Monocyte (primary cell): ENCODE measurements around the gene TMC8.

GRCh38 chr17:77601532-77601962 lies 320.2 kb downstream of the SEPTIN9 start:
- PRO-cap, 2 experiments = no peak in any of the 2 experiments

GRCh38 chr17:77879495-77879845 lies 79.0 kb upstream of the TNRC6C start:
- PRO-cap, 2 experiments = peak in 1 of 2 experiments; most common minus-strand start chr17:77879762 (in 1)

DNA sequence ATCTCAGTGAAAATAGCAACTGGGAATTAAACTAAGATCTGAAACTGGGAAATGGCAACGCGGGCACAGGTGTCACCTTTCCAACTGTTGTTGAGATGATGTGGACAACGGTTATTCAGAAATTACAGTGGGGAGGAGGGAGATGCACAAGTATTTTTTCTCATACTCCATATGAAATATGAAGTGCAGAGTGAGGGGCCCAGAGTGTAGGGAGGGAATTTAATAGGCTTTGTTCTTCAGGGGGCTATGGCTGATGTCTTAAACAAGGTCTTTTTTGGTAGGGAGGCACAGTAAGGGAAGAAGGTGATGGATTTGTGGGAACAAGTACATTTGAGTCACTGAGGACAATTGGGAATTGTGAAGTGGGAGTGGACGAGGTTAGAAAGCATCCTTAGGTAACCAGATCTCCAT lies 6.1 kb downstream of the TNRC6C start:
- PRO-cap, 2 experiments = no peak in any of the 2 experiments

- PRO-cap, 2 experiments = no peak in any of the 2 experiments
Observed at GRCh38 chr17:78089374-78089792, 39.2 kb downstream of the TMC6 start.

DNA sequence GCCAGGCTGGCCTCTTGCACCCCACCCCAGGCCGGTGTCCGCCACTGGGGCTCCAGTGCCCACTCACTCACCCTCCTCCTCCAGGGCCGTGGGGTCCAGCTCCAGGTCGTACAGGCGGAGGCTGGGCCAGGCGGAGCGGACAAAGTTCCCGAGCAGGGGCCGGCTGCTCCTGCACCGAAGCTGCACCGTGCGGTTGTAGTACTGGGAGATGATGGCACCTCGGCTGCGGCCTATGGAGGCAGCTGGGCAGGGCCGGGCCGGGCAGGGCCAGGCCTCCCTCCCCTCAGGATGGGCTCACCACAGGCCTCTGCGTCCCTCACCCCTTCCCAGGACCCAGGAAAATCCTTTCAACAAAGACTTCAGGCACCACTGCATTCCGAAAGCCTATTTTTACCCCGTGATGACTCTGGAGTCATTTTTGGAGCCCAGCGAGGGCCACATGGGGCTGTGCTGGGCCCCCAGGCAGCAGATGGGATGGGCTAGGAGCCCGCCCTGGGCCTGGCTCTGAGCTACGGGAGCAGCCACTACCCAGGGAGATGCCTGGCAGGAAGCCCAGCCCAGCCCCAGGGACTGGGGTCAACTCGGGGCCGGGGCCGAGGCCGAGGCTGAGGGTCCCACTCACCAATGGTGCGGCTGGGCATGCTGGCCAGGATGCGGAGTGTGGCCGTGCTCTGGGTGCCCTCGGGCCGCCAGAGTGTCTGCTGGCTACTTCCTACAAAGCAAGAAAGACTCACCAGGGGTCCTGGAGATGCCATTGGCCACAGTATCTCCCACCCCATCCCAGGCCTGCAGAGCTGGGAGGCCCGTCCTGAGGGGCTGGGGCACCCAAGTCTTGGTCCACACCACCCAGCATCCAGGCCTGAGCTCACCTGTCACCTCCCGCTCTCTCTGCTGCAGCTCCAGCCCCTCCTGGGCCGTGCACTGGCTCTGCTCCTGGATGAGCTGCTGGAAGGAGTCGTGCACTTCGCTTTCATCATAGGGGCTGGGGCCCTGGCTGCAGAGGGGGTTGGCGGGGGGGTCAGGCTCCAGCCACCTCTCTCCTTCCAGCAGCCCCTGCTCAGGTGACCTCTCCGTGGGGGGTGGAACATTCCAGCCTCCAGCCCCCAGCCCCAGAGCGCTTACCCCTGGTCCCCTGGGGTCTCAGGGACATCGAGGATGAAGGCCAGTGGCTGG lies 2.5 kb downstream of the TMC6 start:
- PRO-cap, 2 experiments = no peak in any of the 2 experiments

GRCh38 chr17:78130525-78131153 lies at the start of gene TMC8:
TSS of gene TMC8 (plus strand) at chr17:78130771.
- PRO-cap, 2 experiments = peak in 1 of 2 experiments; most common plus-strand start chr17:78130806 (in 1); most common minus-strand start chr17:78130657 (in 1)

DNA sequence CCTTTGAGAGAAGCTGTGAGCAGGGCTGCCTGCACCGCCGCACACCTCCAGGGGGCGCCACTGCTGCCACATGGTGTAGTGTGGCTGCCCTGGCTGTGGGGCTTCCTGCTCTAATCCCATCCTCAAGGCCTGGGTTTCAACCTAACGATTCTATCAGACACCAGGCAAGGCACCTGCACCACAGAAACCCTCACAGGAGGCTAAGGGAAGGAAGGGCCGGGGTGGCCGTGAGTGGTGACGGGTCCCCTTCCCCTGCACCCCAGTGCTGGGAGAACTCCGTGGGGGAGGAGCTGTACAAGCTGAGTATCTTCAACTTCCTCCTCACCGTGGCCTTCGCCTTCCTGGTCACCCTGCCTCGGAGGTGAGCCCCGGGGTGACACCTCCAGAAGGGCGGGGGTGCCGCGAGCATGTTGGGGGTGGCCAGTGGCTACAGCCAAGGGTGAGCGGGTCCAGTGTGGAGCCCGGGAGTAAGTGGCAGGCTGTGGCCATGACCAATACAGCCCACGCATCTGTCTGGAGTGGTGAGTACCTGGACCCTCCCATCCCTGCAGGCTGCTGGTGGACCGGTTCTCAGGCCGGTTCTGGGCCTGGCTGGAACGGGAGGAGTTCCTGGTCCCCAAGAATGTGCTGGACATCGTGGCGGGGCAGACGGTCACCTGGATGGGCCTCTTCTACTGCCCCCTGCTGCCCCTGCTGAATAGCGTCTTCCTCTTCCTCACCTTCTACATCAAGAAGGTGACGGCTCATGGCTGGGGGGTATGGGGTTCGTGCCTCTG lies 7.1 kb downstream of the TMC8 start:
- PRO-cap, 2 experiments = no peak in any of the 2 experiments

- PRO-cap, 2 experiments = no peak in any of the 2 experiments
Observed at GRCh38 chr17:78169371-78170074, 1.1 kb downstream of the SYNGR2 start.

- PRO-cap, 2 experiments = no peak in any of the 2 experiments
Observed at GRCh38 chr17:78271415-78272509, 40.3 kb downstream of the TMEM235 start.

- PRO-cap, 2 experiments = no peak in any of the 2 experiments
Observed at GRCh38 chr17:78291989-78292265, 60.5 kb downstream of the TMEM235 start.

DNA sequence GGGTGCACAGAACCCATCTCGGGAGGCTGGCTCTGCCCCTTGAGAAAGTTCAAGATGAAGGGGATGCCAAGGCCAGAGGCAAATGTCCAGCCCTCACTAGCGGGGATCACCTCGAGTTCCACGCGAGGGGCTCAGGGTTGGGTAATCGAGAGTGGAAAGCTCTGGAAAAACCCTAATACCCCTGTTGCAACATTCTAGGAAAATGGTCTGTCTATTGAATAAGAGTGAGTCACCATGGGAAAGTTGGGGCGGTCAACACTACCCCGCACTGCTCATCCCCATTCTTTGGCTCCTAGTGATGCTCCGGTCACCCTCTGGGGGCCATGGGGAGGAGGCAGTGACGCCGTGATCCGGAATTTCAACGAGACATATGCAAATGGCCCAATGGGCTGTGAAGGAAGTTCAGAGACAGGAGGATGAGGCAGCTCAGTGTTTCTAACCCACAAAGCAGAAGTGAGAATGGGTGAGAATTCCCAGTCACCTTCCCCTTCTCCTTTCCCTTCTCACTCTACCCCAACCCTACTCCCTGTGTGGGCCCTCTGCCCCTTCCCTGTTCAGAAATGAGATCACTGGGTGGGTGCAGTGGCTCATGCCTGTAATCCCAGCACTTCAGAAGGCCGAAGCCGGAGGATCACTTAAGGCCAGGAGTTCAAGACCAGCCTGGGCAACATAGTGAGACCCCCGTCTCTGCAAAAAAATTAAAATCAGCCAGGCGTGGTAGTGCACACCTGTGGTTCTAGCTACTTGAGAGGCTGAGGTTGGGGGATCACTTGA lies 22.4 kb downstream of the SOCS3 start:
- PRO-cap, 2 experiments = peak in 1 of 2 experiments; most common plus-strand start position 402 of the sequence (in 1); most common minus-strand start position 294 of the sequence (in 1)

DNA sequence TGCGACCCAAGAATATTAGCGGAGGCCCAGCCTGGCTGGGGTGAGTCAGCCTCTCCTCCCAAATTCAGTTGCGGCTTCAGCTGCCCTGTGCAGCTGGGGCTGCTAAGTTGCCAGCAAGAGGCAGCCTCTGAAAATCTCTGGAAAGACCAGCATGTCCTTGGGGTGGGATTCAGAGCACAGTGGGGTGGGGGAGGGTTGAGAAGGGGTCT lies 17.0 kb downstream of the SOCS3 start:
- PRO-cap, 2 experiments = no peak in any of the 2 experiments

- PRO-cap, 2 experiments = no peak in any of the 2 experiments
Observed at GRCh38 chr17:78403221-78404251, 25.1 kb downstream of the PGS1 start.

DNA sequence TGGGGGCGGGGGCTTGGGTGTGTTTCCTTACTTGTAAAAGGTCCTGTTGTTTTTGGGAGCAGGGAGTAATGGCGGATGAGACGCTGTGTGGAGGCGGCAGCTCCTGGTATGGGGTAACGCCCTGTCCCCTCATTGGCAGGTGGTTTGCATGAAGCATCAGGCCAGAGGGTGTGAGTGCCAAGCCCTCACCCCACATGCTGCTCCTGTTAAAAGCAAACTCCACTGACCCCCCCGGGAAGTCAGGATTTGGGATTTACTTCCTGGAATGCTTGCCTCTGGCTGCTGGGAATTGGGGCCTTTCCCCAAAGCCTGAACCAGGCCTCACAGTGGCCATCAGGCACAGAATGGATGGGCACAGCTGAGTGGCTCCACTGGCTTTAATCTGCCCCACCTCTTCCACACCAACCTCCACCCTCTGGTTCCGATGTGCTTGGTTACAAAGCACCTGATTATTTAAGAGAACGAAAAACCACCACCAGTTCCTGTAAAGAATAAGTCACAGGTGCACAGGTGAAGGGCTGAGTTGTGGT lies 45.0 kb downstream of the PGS1 start:
- PRO-cap, 2 experiments = peak in 2 of 2 experiments; most common plus-strand start position 407 of the sequence (in 2)

- PRO-cap, 2 experiments = no peak in any of the 2 experiments
Observed at GRCh38 chr17:78484023-78485284, 92.7 kb downstream of the DNAH17 start.

DNA sequence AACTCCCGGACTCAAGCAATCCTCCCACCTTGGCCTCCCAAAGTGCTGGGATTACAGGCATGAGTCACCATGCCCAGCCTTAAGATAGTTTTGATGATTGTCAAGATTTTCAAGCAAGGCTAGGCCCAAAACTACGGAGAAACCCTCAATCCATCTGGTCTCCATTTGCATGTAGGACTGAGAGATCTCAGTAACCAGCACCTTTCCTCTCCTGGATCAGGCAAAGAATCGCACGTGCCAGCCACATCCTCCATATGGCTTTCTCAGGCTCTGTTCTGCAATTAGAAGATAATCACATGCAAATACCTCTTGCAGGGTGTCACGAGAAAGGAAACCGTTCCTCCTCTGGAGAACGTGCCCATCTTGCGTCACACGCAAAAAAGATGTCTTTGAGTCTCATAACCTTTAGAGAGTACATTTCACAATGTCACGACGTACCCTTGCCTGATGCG lies 36.1 kb upstream of the DNAH17 start:
- PRO-cap, 2 experiments = peak in 2 of 2 experiments; most common minus-strand start position 229 of the sequence (in 2)

- PRO-cap, 2 experiments = peak in 1 of 2 experiments; most common plus-strand start chr17:78632167 (in 1); most common minus-strand start chr17:78632067 (in 1)
Observed at GRCh38 chr17:78631515-78632228, 54.5 kb upstream of the DNAH17 start.

- PRO-cap, 2 experiments = no peak in any of the 2 experiments
Observed at GRCh38 chr17:78638801-78639273, 61.6 kb upstream of the DNAH17 start.

DNA sequence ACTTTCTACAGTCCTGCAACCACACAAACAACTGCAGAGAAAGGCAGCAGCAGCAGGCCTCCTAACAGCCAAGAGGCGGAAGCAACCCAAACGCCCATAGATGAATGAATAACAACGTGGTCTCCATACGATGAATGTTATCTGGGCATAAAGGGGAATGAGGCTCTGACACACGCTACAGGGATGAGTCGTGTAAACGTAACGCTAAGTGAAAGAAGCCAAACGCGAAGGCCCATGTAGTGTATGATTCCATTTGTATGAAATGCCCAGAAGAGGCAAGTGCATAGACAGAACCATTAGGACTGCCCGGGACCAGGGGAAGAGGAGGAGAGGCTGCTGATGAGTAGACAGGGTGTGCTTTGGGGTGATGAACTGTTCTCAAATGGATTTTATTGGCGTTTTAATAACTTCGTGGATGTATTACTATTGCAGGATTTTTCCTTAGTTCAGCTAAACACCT lies 94.8 kb upstream of the DNAH17 start:
- PRO-cap, 2 experiments = peak in 1 of 2 experiments; most common minus-strand start position 332 of the sequence (in 1)

GRCh38 chr17:78818096-78818485 lies 22.5 kb downstream of the USP36 start:
- PRO-cap, 2 experiments = peak in 1 of 2 experiments; most common minus-strand start chr17:78818199 (in 1)